Heart left ventricle (tissue), 7 donors: ENCODE results near the genes IDH1, RPE and ATIC.

GRCh38 chr2:207743002-207744217, 26.3 kb downstream of the FZD5 start:
- PRO-cap, 6 experiments: no peak in any of the 6 experiments
- RAMPAGE, long total RNA, 2 experiments: no peak in any of the 2 experiments
- RRBS: no CpG with 5 or more reads among the region's 2 CpGs

GRCh38 chr2:207753414-207754725, 15.8 kb downstream of the FZD5 start:
- PRO-cap, 6 experiments: no peak in any of the 6 experiments
- RAMPAGE, long total RNA, 2 experiments: no peak in any of the 2 experiments
- RRBS: no CpG with 5 or more reads among the region's 9 CpGs

DNA sequence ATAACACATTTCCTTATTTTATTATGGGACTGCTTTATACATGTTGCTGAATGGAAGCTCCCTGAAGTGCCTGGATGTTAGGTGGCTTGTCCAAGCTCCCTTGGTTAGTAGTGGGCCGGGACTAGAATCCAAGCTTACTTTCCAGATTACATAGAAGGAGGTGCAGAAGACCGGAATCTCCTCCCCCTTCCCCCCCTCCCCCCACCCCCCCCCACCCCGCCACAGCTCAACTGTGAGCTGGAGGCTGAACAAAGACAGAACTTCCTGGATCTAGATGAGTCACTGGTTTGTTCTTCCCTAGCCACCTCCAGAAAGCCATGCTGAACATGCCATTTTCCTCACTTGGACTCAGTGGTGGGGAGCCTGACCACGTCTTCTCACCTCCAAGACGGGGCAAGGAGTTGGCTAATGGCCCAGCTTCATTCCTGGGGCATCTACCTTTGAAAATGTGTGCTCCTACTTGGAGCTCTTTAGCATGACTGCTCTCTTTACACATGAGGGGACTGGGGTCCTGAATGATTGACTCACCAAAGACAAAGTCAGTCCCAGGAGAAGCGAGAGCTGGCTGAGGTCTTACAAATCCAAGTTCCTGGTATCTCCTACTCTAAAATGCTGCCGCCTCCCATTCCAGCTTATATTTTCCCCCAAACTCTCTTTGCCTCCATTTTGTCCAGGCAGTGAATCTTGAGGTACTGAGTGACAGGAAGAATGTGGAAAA, 22.5 kb upstream of the FZD5 start:
- PRO-cap, 6 experiments: peak in 2 of 6 experiments; most common plus-strand start position 341 of the sequence (in 2); most common minus-strand start position 123 of the sequence (in 1)
- RAMPAGE, long total RNA, 2 experiments: no peak in any of the 2 experiments
- RRBS: 7% methylated on average over 1 of the region's 7 CpGs

DNA sequence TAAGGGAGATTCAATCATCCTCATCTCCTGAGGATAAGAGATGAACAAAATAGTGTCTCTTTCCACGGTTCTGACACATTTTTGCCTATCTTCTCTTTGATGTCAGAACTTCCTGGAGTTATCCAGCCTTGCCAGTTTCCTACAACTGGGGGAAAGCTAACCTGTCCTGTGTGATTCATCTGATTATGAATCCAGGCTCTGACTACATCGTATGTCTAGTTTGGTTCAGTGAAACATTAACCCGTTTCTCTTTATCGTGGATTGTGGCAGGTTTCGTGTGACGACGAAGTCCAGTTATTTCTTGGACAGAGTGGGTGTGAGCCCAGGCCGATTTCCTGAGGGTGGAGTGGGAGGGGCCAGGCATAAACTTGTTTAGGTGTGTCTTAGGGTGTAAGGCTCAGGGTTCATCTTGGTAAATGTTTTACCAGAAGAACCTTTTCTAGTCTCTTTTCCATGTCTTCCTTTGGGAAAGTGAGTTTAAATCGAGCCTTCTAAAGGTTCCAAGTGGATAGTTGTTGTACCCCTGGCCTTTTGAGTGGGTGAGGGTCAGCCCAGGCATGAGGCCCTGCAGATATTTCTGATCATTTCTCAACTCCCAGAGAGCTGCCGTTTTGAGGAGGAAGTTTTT, 50.3 kb upstream of the FZD5 start:
- PRO-cap, 6 experiments: no peak in any of the 6 experiments
- RAMPAGE, long total RNA, 2 experiments: no peak in any of the 2 experiments
- RRBS: no CpG with 5 or more reads among the region's 10 CpGs

DNA sequence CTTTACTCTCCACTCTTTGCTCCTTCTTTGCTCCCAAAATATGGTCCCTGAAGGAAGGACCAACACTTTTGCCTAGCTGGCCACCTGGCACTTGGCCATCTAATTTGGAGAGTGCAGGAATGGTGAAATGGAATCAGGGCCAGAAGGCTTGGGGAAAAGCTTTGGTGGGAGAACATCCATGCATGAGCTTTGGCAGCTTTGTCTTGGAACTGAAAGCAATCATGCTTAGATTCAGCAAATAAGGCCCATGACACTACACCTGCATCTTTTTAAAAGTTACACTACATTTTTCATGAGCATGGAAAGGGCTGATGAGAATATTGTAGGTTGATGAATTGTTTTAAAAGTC, 50.8 kb upstream of the FZD5 start:
- PRO-cap, 6 experiments: no peak in any of the 6 experiments
- RAMPAGE, long total RNA, 2 experiments: no peak in any of the 2 experiments

- PRO-cap, 6 experiments: no peak in any of the 6 experiments
- RAMPAGE, long total RNA, 2 experiments: no peak in any of the 2 experiments
- RRBS: no CpG with 5 or more reads among the region's 6 CpGs
Observed at GRCh38 chr2:207870329-207870796, 100.7 kb upstream of the FZD5 start.

GRCh38 chr2:208123908-208124314, 413 bp downstream of the CRYGD start:
- PRO-cap, 6 experiments: no peak in any of the 6 experiments
- RAMPAGE, long total RNA, 2 experiments: no peak in any of the 2 experiments
- RRBS: no CpG with 5 or more reads among the region's 18 CpGs

DNA sequence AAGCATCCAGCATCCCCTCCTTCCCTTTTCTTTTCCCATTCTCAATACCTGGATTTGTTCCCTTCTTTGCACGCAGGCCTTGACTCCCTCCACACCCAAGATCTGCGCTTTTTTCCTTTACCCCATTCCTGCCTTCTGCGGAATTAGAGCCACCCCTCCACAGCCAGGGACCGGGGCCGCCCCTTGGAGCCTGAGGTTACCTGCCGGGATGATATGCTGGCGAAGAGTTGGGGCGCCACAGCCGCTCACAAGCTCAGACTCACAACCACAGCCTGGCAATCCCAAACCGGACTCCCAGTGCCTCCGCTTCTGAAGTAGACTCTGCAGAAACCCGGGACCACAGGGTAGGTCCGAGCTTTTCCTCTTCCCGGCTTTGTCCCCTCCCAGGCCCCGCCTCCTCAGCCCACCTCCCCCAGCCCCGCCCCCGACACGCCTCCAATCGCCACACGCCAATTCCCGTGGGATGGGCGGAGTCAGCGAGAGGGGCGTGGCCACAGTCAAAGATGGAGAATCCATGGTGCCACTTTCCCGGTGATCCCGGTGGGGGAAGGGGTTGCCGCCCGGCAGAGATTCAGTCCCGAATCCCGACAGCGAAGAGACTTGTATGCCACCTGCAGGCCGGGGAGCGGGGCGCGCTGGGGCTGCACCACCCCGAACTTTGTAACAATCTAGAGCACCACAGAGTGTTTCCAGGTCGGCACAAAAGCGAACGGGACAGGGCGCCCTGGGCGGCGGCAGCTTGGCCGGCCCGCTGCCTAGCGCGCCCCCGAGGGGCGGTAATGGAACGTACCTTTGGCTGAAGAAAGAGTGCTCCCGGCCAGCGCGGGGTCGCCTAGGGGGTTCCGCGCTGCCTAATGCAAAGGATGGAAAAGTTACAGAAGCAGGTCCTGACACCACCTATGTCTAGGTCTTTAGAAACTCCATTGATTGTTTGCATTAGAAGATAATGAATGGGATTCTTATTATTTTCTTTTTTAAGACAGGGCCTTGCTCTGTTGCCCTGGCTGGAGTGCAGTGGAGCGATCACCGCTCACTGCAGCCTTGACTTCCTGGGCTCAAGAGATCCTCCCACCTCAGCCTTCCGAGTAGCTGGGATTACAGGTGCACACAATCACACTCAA, at the start of gene IDH1:
Gene IDH1, minus strand, starts transcription at position 333 of the 1,121 bp plus-strand sequence.
- PRO-cap, 6 experiments: peak in 6 of 6 experiments; most common plus-strand start position 494 of the sequence (in 5); most common minus-strand start position 375 of the sequence (in 4)
- RAMPAGE, long total RNA, 2 experiments: start-site peak on the plus strand in 1 of 2 experiments, centred at position 493 of the sequence, 33 reads per replicate; start-site peak on the minus strand in 1 of 2 experiments, centred at position 346 of the sequence, 133 reads per replicate
- RRBS: 2% methylated on average over 19 of the region's 58 CpGs

GRCh38 chr2:208354723-208355982, 51.4 kb upstream of the PTH2R start:
- PRO-cap, 6 experiments: no peak in any of the 6 experiments
- RAMPAGE, long total RNA, 2 experiments: no peak in any of the 2 experiments
- RRBS: no CpG with 5 or more reads among the region's 7 CpGs

- PRO-cap, 6 experiments: no peak in any of the 6 experiments
- RAMPAGE, long total RNA, 2 experiments: no peak in any of the 2 experiments
Observed at GRCh38 chr2:208571692-208572156, 165.1 kb downstream of the PTH2R start.

GRCh38 chr2:209619726-209620181, 151.9 kb upstream of the UNC80 start:
- PRO-cap, 6 experiments: no peak in any of the 6 experiments
- RAMPAGE, long total RNA, 2 experiments: no peak in any of the 2 experiments

- PRO-cap, 6 experiments: no peak in any of the 6 experiments
- RAMPAGE, long total RNA, 2 experiments: no peak in any of the 2 experiments
- RRBS: no CpG with 5 or more reads among the region's 8 CpGs
Observed at GRCh38 chr2:209732861-209733394, 38.7 kb upstream of the UNC80 start.

- PRO-cap, 6 experiments: no peak in any of the 6 experiments
- RAMPAGE, long total RNA, 2 experiments: no peak in any of the 2 experiments
- RRBS: no CpG with 5 or more reads among the region's 9 CpGs
Observed at GRCh38 chr2:209940983-209941381, 61.5 kb upstream of the RPE start.

DNA sequence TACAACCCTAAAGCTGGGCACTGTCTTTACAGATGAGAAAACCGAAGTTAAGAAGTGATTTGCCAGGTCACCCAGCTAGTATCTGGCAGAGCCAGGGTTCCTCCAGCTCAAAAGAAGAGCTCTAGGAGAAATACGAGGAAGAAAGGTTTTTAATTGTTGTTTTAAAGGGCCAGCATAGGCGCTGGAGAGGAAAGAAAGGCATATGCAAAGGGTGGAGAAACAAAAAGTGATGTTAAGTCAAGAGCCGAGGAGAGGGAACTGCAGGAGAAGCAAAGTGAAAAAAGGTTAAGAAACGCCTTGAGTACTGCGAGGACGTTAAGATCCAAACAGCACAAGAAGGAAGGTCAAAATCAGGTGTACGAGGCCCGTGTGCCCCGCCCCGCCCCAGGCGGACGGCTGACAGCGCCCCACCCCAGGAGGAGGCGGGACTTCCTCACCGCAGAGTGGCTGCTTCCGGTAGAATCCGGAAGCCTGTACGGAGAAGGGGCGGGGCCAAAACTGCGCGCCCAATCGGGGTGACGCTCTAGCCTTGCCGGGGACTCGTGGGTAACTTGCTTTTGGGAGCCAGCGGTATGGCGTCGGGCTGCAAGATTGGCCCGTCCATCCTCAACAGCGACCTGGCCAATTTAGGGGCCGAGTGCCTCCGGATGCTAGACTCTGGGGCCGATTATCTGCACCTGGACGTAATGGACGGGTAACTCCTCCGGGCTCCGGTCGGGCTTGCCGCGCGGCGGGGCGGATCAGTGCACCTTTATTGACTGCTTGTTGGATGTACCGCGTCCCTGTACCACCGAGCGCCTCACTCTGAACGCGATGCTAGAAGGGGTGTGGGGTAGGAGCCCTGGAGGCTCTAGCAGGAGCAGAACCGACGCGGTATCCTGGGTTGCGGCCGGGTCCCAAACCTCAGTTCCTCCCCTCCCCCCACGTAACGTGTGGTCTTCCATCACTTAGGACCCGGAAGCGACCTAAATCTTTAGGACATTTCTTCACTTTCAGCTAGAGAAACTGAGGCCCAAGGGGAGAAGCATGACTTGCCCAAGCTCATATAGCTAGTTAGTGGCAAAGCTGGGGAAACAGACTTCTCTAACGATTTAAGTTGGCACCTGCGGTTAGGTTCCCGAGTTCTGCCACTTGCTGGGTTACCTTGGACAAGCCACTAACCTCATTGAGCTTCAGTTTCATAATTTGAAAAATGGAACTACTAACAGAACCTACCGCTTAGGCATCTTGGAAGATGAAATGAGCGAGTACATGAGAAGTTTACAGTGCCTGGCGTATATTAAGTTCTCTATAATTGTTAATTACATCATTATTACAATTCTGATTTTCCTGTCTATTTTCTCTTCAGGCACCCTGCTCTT, at the start of gene RPE:
Gene RPE, plus strand, starts transcription at position 549 of the 1,361 bp plus-strand sequence.
- PRO-cap, 6 experiments: peak in 6 of 6 experiments; most common plus-strand start position 554 of the sequence (in 5); most common minus-strand start position 401 of the sequence (in 2)
- RAMPAGE, long total RNA, 2 experiments: start-site peak on the plus strand in 2 of 2 experiments, centred at positions 548 to 561 of the sequence, 53 to 162 reads per replicate
- RRBS: 1% methylated on average over 20 of the region's 65 CpGs

- PRO-cap, 6 experiments: no peak in any of the 6 experiments
- RAMPAGE, long total RNA, 2 experiments: no peak in any of the 2 experiments
- RRBS: no CpG with 5 or more reads among the region's 2 CpGs
Observed at GRCh38 chr2:210050319-210050750, 47.9 kb downstream of the RPE start.

- PRO-cap, 6 experiments: no peak in any of the 6 experiments
- RAMPAGE, long total RNA, 2 experiments: no peak in any of the 2 experiments
- RRBS: no CpG with 5 or more reads among the region's 1 CpG
Observed at GRCh38 chr2:210562040-210562457, 5.7 kb downstream of the CPS1 start.

DNA sequence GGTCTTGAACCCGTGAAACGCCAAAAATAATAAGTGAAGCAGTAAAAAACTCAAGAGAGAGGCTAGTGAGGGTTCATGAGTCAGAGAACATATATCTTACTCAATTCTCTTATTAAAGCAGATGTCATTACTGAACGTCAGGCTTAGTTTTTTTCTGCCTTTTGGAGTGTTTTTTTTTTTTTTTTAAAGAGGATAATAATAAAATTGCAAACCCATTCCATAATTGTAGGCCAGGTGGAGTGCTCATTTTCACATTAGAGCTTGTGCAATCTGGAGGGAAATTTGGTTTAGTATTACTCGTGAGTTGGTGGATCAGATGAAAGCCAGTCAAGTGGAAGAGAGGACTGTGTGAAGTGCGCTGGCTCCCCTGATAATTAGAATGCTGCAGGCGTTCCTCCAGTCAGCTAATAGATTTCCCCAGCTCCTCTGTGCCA, 74.5 kb downstream of the CPS1 start:
- PRO-cap, 6 experiments: no peak in any of the 6 experiments
- RAMPAGE, long total RNA, 2 experiments: no peak in any of the 2 experiments
- RRBS: no CpG with 5 or more reads among the region's 6 CpGs

DNA sequence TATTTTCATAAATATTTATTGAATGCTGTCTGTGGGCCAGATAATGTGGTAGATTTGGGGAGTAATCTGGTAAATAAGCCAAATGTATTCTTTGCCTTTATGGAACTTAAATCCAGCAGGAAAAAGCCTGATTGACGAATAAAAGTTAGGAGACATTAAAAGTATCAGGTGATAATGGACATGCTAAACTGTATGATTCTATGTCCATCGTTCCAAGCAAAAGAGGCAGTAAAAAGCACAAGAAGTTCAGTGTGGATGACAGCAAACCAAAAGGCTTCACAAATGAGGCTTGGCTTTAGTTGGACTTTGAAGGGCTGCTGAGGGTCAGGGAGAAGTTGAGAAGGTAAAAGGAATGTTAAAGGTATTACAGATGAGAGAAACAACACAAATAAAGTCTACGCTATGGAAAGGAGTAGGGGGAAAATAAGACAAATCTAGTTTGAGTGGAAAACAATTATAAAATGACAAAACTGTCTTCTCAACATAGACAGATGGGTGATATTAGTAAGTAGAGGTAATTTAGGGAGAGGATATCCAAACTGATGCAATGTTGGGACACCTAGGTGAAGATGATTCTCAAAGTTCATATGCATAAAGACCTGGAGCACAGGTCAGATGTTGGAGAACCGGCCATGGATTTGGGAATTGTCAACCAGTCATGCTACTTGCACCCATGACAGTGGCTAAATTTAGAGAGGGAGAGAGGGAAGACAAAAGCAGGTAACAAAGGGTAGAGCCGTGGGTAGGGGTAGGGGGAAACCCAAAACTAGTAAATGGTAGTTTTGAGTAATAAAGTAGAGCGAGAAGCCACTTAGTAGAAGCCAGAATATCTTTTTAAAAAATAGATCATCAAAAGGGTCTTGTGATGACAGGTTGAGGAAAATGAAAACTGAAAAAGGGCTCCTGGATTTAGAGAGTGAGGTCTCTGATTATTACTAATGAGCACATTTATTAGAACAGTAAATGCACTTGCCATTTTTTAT, 80.4 kb downstream of the CPS1 start:
- PRO-cap, 6 experiments: no peak in any of the 6 experiments
- RAMPAGE, long total RNA, 2 experiments: no peak in any of the 2 experiments
- RRBS: no CpG with 5 or more reads among the region's 6 CpGs

DNA sequence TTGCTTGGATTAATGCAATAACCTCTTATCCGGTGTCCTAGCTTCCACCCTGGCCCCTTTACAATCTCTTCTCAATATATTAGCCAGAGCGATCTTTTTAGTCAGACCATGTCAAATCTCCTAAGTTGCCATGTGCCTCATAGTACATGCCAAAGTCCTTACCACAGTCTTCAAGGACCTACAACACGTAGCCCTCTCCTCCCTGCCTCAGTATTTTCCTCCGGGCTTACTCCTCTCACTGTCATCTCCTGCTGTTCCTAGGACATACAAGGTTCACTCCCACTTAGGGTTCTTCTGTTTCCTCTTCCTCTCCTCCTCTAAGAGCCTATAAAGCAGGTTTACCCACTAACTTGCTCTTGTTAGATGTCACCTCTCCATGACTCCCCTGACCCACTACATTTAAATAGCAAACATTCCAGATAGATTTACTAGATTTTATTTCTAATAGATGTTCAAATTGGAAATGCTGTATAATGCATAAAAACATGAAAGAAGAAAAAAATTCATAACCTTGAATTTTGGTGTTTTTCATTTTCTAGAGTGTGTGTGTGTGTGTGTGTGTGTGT, 779.3 kb downstream of the ERBB4 start:
- PRO-cap, 6 experiments: no peak in any of the 6 experiments
- RAMPAGE, long total RNA, 2 experiments: no peak in any of the 2 experiments
- RRBS: no CpG with 5 or more reads among the region's 4 CpGs

DNA sequence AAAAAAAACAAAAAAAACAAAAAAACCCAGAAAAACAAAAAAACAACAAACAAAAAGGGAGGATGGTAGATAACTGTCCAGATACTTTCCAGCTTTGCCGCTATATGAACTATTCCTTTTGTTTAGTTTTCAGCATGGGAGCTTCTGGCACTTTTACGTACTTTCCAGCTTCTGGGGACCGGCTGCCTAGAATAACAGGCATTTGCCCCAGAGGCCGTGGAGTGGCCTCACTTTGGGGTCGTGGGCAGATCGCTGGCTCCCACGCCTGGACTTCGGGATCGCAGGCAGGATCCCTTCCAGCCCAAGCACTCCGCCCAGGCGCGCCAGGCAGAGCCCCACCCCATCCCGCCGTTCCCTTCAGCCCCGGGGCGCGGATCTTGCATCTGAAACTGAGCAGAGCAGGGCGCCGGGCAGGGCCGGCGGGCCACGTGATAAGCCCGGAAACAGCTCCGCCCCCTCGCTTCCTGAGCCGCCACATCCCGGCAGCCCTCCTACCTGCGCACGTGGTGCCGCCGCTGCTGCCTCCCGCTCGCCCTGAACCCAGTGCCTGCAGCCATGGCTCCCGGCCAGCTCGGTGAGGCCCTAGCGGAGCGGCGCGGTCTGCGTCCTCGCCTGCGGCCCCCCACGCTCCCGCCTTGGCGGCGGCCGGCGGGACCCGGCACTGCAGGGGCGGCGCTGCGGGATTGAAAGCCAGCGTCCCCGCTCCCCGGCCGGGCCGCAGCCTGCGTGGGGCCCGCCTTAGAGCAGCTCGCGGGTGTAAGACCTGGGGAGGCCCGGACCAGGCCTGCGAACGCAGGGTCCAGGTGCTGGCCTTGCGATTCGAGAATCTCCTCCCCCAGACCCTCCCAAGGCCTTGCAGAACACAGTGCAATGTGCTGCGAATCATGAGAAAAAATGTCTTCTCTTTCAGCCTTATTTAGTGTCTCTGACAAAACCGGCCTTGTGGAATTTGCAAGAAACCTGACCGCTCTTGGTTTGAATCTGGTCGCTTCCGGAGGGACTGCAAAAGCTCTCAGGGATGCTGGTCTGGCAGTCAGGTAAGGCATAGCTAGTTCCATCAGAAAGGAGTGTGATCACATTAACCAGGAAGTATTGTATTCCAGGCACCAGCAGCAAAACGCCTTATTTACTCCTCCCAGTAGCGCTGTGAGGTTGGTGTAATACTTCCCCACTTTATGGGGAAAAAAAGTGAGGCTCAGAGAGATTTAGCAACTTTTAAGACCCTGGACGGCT, at the start of gene ATIC:
Gene ATIC, plus strand, starts transcription at position 472 of the 1,233 bp plus-strand sequence.
- PRO-cap, 6 experiments: peak in 6 of 6 experiments; most common plus-strand start position 475 of the sequence (in 5); most common minus-strand start position 322 of the sequence (in 4)
- RAMPAGE, long total RNA, 2 experiments: start-site peak on the plus strand in 2 of 2 experiments, centred at positions 497 to 507 of the sequence, 53 to 118 reads per replicate
- RRBS: 4% methylated on average over 41 of the region's 74 CpGs